Subcutaneous preadipocyte (primary cell): ENCODE measurements around a stretch of chr14.

DNA sequence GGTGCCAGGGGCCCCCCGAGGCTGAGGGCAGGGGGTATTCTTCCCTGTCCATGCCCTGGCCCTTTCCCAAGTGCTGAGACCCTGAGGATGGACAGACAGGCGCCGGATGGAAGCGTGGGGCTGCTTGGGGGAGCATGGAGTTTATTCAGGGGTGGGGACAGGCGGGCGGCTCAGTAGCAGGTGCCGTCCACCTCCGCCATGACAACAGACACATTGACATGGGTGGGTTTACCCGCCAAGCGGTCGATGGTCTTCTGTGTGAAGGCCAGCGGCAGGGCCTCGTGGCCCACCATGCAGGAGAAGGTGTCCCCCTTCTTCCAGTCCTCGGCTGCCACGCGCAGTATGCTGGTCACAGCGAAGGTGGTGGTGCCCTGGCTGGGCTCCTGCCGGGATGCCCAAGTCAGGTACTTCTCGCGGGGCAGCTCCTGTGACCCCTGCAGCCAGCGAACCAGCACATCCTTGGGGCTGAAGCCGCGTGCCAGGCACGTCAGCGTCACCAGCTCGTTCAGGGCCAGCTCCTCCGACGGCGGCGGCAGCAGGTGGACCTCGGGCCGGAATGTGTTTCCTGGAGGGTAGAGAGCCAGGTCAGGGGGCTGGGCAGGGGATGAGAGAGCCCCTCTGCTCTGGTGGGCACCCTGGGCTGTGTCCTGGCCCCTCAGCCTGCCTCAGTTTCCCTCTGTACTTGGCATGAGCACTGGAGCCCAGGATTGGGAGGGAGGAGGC is 180.8 kb downstream of the TMEM121 start:
- CAGE, long polyA plus RNA = no peak

DNA sequence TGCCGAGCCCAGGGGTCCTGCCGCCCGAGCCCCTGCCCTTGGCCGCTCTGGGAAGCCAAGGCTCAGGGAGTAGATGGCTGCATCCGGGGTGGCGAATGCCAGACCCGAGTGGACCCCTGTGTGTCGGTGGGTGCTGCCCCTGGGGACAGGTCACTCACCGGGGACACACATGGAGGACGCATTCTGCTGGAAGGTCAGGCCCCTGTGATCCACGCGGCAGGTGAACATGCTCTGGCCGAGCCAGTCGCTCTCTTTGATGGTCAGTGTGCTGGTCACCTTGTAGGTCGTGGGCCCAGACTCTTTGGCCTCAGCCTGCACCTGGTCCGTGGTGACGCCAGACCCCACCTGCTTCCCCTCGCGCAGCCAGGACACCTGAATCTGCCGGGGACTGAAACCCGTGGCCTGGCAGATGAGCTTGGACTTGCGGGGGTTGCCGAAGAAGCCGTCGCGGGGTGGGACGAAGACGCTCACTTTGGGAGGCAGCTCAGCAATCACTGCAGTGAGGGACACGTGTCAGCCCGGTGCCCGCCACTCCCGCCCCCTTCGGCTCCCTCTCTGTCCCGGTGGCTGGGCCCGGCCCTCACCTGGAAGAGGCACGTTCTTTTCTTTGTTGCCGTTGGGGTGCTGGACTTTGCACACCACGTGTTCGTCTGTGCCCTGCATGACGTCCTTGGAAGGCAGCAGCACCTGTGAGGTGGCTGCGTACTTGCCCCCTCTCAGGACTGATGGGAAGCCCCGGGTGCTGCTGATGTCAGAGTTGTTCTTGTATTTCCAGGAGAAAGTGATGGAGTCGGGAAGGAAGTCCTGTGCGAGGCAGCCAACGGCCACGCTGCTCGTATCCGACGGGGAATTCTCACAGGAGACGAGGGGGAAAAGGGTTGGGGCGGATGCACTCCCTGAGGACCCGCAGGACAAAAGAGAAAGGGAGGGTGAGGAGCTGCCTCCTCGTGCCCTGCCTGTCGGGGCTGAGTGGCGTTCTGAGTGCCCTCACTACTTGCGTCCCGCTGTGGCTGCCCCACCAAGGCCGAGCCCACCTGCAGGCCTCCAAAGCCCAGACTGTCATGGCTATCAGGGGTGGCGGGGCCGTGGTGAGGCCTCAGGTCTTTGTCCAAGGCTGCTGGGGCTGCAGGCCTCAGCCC is 329.3 kb downstream of the TMEM121 start:
- CAGE, long polyA plus RNA = no peak

DNA sequence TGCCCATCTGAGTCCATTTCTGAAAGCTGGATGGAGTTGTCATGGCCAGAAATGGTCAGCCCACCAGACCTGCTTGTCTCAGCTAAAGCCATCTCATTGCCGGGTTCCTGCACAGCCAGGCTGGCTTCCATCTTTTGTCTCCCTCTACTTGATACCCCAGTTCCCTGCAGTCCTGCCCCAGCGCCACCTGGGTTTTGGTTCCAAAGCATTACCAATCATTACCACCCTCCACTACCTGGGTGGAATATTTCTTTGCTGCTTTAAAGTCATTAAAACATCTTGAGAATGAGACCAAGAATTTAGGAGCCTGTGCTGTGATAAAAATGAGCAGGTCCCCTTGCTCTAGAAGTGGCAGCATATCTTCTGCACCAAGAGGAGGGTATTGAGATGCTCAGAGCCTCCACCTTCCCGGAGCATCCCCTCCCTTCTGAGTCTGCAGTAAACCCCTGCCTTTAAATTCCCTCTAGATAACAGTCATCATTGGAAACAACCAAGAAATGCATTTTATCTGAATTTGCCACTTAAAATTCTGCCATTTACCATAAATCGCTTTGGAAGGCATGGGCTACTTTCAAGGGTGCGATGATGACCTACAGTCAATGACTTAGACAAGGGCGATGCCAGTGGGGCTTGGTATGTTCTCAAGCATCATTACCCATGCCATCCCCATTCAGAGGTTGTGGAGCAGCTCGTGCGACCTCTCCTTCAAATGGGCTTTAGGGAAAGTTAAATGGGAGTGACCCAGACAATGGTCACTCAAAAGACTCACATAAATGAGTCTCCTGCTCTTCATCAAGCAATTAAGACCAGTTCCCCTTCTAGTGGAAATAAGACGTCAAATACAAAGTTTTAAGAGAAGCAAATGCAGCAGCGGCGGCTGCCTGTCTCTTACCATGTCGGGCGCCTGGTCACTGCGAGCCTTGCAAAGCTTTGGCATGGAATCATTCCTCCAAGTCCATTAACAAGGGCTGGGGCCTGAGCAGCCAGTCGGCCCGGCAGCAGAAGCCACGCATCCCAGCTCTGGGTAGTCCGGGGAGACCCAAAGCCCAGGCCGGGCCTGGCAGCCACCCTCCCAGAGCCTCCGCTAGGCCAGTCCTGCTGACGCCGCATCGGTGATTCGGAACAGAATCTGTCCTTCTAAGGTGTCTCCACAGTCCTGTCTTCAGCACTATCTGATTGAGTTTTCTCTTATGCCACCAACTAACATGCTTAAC is 334.4 kb downstream of the TMEM121 start:
- CAGE, long polyA plus RNA = no peak

- CAGE, long polyA plus RNA = no peak
Observed at GRCh38 chr14:105898493-105899149, 372.2 kb downstream of the TMEM121 start.

DNA sequence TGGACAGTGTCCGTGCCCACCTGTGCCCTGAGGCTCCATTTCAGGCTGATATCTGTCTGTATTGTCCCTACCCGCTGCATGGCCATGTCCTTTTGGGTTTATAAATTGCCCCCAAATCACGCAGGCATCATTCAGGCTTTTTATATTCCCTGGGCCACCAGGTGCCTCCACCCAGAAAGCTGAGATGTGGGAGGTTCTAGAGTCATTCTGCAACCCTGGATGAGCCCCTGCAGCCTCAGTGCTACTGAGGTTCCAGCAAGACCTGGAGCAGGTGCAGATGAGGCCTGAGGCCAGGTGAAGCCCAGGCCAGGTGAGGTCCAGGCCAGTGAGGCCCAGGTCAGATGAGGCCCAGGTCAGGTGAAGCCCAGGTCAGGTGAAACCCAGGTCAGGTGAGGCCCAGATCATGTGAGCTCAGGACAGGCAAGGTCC is 388.2 kb downstream of the TMEM121 start:
- CAGE, long polyA plus RNA = no peak

DNA sequence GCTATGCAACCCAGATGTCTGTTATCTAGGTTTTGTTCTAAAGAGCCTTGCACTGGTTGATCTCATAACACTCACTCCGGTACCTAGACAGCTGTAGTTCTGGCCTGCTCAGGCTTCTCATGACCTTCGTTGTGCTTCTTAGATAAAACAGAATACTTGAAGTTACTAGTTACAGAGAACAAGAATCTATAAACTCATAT is 983.5 kb downstream of the TMEM121 start:
- CAGE, long polyA plus RNA = no peak

GRCh38 chr14:106557290-106557795 is 1031.0 kb downstream of the TMEM121 start:
- CAGE, long polyA plus RNA = no peak

DNA sequence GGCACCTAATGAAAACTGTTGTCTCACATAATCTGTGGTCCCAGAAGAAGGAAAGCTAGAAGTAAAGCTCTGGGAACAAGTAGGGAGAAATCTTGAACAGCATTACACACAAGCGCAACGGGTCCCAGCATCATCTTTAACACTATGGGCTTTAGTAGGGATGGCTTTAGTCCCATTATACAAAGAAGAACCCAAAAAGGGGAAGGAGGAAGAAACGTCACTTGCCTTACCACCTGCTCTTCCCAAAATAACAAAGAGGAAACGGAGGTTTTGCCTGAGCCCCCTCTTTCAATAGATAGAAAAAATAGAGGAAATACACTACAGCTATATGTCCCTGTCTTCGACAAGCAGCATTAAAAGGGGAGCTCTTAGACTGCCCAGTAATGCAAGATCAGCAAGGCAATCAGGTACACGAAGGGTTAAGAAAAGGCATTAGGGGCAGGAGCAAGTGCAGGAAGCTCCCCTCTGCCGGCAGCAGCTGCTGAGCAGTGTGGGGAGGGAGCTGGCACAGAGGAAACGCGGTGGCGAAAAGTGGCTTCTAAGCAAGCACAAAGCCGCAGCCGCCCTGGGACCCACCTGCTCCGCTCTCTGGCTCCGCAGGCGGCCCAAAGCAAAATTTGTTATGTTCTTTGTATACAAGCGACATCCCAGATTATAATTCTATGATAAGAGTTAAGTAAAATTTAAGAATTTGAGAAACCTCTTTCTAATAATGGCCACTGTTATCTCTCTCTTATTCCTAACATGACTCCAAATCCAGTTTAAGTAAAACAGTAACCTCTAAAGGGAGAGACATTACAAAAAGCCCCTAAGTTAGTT is 1172.4 kb downstream of the TMEM121 start:
- CAGE, long polyA plus RNA = no peak

DNA sequence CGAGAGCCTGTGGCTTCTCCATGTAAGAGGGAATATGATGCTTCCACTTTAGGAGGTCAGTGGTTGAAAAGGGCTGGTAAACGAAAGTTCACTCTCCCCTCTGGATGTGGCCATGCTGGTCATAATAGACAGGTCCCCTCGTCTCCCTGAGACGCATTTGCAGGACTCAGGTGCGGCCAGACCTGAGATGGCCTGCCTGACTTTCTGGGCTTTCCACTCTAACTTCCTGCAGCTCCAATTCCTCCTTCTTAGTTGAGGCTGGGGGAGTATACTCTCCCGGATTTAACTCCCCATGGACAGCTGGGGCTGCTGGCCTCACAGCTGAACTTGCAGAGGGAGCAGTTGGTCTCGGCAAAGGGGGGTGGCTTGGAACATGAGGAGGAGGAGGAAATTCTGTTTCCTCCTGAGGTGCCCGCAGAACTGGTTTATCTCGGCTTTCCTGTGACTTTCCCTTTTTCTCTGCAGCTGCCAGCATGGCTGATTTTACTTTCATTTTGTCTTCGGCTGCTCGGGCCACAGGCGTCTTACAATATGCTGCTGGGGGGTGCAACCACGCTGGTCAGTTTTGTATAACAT is 1317.4 kb downstream of the TMEM121 start:
- CAGE, long polyA plus RNA = no peak